Hematopoietic multipotent progenitor cell (in vitro differentiated cells): ENCODE results near the gene LINGO3.

DNA sequence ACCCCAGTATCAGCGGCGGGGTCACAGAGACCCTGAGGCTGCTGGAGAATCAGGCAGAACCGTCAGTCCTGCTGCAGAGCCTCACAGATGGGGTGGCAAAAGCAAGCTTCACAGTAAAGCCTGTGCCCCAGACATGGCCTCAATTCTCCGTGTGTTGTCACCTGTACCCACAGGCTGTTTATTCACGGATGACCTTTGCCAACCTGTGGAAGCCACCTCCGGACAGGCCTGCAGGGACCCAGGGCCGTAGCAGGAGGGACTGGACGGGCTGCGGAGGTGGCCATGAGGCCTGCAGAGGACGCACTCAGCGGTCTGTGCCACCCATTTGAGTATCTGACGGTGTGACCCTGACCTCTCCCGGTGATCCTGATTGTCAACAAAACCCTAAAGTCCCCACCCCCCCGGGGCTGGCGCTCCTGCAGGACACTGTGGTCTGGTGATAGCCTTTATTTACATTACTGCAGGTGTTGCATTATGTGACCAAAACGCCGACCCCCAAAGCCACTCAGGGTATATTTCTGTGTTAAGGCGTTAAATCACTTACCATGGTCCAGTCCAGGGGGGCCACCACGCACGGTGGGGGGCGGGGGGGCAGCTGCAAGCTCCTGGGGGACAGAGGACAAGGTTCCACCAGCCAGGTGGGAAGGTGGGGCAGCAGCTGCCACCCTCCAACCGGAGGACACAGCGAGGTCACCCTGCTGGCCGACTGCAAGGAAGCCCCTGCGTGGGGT, 7.9 kb upstream of the KLF16 start:
- CAGE, long polyA plus RNA, result no peak

DNA sequence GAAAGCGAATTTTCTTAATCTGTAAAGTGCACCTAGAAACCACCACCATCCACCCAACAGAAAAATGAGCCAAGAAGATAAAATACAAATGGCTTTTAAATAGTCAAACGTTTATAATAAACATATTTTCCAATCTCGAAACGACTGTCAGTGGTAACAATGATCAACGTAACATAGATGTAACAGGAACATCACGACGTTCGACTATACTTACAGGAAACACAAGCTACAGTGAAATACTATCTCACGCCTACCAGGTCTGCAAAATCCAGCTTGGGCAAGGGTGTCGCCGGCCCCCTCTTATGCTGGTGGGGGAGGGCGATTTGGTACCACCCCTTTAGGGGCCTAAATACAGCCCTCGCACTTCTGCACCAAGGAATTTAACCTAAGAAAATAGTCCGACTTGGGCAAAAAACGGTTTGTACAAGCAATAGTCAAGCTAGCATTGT, 10.5 kb downstream of the ABHD17A start:
- CAGE, long polyA plus RNA, result no peak

- CAGE, long polyA plus RNA, result no peak
Measured at GRCh38 chr19:1877098-1877814, 8.0 kb downstream of the ABHD17A start.

DNA sequence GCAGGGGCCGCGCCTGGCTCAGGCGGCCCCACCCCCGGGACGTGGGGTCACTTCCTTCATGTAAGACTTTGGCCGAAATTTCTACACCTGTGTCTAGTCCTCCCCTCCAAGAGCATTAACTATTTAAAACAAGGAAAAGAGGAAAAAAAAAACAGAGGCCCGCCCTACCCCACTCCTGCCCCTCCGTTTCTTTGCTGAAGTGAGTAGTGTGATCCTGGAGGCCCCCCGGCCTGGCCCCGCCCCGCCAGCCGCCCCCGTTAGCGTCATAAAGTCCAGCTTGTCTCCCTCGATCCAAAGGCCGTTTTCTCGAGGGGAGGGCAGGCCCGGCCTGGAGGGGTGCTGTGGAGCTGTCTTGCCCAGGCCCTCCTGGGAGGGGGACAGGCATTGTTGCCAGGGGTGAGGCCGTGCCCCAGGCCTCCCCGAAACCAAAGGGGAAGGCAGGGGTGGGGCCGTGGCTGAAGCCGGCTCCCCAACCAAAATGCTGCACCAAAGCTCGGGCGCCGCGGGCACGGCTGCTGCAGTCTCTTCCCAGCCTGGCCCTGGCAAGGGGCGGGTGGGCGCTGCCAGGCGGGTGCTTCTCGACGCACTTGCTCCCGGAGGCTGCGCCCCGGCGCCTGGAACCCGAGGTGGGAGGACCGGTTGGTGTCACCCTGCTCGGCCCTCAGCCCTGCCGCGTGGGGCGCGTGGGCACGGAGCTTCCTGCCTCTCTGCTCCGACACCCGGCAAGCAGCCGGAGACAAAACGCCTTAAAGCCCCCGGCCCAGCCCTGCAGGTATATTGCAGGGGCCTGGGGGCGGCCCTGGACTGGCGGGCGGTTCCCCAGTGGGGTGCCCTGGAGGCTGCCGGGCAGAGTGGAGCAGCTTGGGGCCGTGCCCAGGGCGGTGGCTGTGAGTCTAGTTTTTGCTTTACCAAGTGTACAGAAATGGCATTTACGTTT, 34.9 kb downstream of the BTBD2 start:
- CAGE, long polyA plus RNA, result no peak

DNA sequence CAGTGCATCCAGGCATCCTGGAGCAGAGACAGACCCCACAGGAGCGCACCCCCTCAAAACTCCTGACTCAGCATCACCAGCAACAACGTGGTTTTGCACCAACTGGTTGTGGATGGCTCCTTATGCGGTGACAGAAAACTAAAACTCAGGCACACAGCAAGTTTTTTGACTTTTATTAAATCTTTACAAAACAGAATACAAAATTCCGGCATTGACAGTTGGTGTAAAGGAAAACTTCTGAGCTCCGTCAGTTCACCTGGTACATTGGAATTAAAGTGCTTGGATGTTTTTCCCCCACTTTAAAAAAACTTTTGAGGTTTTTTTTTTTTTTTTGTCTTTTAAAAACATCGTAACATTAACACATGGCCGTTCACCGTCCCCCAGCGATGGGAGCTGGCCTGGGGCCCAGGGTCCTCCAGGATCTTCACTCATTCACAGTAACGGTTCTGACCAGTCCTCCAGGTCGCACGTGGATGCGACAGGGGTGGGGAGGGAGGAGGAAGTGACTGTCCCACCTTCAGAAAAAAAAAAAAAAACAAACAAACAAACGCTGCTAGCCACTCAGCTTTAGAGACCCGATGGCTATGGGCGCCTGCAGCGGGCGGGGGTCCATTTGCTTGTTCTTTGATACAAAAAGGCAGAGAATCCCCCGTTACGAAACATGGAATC, 13.6 kb downstream of the MKNK2 start:
- CAGE, long polyA plus RNA, result no peak

DNA sequence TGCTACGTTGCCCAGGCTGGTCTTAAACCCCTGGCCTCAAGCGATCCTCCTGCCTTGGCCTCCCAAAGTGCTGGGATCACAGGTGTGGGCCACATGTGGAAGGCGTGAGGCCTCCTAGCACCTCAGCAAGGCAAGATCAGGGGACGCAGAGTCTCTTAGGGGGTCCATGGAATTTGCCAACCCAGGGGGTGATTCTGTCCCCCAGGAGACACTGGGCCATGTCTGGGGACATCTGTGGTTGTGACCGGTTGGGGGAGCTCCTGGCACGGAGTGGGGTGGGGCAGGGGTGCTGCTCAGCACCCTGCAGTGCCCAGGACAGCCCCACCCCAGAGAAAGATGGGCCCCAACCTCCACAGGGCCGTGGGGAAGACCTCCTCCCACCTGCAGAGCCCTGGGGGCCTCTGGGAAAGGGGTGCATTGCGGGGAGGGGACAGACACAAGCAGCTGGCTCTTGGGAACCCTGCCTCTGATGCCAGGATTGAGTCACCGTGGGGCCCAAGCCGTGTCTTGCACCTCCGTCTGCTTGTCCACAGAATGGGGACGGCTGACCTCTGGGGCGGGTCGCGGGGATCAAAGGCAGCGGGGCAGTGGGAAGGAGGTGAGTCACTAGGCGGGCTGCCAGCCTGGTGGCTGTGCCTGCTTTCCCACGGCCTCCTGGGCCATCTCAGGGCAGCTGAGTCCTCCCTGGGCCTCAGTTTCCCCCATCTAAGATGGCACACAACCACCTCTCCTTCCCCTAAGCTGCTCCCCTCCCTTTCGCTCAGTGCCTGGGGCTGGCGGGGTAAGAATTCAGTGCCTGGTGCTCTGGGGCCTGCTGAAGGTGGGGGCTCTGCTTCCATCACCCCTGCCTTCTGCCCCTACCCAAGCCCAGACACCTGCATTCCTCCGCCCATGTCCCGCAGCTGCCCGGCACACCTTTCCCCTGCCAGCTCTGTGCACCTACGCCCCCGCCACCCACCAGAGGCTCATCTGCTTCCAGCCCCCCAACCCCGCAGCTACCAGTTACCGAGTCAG, 3.7 kb downstream of the MKNK2 start:
- CAGE, long polyA plus RNA, result no peak

- CAGE, long polyA plus RNA, result no peak
Measured at GRCh38 chr19:2083253-2083830, 12.8 kb downstream of the MOB3A start.

DNA sequence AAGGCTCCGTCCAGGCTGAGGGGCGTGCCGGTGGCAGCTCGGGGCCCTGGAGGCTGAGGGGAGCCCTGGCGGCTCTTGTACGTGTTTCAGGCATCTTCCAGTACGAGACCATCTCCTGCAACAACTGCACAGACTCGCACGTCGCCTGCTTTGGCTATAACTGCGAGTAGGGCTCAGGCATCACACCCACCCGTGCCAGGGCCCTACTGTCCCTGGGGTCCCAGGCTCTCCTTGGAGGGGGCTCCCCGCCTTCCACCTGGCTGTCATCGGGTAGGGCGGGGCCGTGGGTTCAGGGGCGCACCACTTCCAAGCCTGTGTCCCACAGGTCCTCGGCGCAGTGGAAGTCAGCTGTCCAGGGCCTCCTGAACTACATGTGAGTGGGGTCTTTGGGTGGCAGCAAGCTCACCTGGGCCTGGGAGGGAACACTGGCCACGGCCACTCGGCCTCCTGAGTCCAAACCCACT, 1.3 kb downstream of the IZUMO4 start:
- CAGE, long polyA plus RNA, result no peak

- CAGE, long polyA plus RNA, result no peak
Measured at GRCh38 chr19:2121596-2122214, 25.0 kb downstream of the IZUMO4 start.

DNA sequence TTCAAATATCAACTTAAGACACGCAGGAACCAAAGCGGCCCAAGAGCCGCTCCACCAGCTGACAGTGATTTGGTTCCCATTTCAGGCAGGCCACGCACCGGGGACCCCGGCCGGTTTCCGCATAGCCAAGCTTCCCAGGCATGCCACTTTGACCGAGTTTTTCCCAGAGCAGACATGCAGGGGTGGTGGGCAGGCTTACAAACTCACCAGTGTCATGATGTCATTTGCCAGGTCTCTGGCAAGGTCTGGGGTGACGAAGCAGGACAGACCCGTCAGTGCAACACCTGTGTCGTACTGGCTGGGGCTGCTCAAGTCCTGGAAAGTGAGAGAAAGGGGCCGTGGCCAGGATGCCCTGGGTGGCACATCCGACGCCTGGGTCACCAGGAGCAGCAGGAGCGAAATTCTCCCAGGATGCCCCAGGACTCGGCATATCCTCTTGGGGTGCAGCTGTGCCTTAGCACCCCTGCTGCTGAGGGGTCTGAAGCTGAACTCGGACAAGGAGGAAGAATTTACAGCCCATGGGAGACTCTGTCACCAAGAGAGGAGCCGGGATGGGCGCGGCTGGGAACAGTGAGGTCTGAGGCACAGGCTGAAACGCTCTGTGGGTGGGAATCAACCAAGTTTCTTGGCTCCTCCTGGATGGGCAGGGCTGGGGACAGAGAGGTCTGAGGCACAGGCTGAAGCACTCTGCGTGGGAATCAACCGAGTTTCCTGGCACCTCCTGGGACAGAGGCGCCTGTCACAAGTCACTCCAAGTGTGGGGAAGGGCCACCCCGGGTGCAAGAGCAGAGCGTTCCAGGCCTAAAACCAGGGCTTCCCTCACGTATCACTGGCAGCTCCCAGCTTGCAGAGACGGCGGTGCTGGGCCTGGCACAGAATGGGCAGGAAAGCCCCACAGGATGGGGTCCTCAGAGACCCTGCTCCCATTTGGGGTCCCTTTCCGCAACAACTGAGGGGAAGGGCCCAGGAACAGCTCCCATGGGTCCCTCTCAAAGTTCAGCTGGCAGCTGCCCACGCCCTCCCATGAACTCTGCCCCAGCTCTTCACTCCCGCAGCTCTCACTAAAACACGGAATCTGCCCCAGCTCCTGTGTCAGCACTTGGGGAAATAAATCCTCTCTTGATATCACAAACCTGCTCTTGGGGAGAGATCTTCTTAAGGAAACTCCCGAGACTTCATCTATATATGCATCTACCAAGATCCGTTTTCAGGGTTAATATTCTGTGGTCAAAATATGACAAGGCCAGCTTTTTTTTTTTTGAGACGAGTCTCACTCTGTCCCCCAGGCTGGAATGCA, 18.7 kb downstream of the AP3D1 start:
- CAGE, long polyA plus RNA, result no peak

- CAGE, long polyA plus RNA, result no peak
Measured at GRCh38 chr19:2193098-2194182, 29.7 kb downstream of the DOT1L start.

- CAGE, long polyA plus RNA, result no peak
Measured at GRCh38 chr19:2195270-2195729, 31.6 kb downstream of the DOT1L start.

DNA sequence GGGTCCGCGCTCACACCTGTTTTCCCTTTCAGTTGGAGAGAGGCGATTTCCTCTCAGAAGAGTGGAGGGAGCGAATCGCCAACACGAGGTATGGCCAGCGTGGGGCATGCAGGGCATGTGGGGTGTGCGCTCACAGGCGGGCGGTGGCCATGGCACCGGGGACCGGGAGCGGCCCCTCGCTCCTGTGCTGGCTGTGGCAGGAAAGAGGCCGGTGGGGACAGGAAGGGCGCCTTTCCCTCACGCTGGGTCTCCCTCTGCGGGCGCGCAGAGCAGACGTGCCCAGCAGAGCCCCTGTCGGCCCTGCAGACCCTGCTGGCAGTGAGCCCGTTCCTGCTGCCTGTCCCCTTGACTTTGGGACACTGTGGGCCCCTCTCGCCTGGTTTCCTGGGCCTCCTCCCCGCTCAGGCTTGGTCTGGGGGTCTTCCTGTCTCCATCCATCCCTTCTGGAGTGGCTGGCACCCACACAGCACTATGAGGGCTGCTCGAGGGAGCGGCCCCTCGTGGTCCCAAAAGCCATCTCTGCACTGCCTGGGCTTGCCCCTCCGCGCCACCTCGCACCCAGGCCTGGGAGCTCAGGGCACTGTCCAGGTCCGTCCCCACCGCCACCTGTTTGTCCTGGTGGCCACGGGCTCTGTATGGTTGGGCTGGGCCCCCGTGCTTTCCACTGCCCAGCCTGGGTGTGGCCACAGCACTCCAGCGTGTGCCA, 36.1 kb downstream of the PLEKHJ1 start:
- CAGE, long polyA plus RNA, result no peak

DNA sequence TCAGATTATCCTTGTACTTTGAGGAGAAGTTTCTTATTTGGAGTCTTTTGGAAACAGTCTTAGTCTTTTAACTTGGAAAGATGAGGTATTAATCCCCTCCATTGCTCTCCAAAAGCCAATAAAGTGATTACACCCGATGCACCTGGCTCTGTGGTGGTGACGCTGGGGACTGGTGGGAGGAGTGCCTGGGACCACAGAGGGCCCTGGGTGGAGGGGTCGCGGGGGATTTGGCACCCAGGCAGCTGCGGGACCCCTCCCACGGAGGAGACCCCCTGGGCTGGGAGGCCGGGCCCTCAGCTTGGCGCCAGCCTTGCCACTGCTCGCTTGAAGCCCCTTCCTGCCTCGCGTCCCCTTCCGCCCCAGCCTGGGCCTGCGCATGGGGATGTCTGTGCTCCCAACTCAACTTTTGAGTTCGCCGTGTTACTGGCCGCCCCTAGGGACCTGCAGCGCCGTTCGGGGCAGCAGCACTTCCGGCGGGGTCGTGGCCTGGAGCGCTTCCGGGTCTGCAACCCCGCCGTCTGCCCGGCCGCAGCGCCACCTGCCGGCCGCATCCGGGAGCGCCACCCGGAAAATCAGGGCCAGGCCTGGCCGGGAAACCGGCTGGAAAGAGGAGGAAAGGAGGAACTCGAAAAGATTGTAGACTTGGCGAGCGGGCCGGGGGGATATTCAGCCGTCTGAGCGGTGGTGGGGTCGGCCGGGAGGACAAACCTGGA, 8.5 kb downstream of the PEAK3 start:
- CAGE, long polyA plus RNA, result no peak

DNA sequence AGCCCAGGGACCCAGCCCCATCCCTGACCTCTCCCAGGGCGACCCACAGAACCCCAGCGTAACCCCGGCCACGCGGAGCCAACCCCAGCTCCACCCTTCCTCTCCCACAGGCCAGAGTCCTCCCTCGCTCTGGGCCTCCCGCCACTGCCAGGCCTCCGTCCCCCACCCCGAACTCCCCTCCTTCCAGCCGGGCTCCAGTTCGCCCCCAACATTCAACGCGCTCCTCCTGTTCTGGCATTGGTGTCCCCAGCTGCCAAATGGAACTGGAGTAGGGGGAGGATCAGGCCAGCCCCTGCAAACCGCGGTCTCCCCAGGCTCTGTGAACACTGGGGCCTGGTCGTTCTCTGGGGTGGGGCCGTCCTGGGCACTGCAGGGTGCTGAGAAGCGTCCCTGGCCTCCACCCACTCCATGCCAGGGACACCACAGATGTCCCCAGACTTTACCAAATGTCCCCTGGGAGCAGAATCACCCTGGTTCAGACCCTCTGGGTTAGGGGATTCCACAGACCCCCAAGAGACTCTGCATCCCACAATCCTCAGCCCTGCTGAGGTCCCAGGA, 7.3 kb downstream of the LINGO3 start:
- CAGE, long polyA plus RNA, result no peak

DNA sequence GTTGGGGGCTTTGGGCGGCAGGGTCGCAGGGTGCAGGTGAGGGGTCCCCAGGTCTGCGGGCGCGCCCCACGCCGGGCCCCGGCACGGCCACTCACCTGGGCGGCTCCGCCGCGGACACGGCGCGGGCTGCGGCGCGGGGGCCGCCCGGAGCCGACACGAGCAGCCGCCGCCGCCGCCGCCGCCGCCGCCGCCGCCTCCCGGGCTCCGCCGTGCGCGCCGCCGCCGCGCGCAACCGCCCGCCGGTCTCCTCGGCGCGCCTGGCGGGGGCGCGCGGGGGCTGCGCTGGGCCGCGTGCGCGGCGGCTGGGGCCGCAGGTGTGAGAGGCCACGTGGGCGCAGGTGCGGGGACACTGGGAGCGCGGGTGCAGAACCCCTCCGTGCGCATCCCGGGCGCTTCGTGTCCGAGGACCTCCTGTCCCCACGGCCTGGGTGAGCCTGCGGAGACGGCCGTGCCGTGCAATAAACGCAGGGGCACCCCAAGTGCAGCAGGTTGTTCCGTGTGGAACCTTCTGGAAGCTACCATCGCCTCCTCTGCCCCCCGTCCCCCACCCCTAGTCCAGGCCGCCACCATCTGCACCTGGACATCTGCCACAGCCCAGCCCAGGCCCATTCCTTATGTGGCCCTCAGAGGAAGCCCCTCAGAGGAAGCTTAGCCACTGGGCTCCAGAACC, at the start of gene LINGO3:
TSS of gene LINGO3 (minus strand) at position 174 of the 670 bp plus-strand sequence.
- CAGE, long polyA plus RNA, result no peak

DNA sequence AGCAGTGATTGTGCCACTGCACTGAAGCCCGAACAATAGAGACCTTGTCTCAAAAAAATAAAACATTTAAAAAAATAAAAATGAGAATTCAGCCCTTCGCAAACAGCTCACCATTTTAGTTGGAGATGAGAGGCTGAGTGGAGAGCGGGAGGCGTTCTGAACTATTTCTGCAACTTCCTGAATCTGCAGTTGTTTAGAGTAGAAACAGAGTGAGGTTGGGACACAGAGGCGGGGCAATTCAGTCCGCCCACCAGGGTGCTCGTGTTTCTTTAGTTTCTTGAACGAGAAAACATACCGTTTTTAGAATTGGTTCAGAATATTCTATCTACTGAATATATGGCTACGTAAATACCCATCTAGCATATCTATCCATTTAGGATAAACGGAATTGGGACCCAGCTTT, 33.1 kb downstream of the TIMM13 start:
- CAGE, long polyA plus RNA, result no peak

DNA sequence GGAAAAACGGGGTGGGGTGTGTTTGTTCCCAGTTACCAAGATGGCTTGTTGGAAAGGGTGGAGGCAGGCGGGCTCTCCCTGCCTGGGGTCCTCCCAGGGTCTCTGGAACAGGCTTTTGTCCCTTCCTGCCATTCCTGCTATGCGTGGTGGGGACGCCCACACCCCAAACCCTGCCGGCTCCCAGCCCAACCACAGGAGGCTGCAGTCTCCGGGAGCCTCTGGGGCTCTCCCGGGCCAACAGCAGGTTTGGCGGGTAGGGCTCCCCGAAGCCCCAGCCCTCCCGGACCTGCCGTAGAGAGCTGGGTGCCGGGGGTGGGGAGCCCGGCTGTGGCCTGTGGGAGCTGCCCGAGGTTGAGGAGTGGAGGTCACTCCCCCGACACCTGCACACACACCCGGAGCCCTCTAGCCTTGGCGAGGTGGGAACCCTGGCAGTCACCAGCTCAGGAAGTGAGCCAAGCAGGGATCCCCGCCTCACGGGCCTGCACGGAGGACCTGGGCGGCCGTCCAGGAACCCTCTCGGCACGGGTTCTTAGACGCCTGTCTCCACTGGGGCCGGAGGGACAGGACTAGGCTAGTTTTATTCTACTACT, 36.9 kb downstream of the GADD45B start:
- CAGE, long polyA plus RNA, result no peak

DNA sequence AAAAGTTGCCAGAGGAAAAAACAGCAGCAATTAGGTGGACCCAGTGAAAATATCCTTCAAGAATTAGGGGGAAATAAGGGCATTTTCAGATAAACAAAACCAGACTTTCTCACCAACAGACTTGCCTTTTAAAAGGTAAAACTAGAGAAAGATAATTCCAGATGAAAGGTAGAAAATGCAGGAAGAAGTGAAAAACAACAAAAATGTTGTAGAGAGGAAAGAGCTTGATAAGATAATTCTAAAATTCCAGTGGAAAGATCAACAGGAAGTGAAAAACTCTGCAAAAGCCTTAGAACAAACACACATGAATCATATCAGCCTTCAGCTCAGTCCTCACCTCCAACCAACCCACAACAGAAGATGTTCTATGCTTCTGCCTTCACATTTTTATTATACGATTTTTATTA, 57.7 kb downstream of the GADD45B start:
- CAGE, long polyA plus RNA, result no peak

GRCh38 chr19:2607526-2608807, 94.5 kb downstream of the GNG7 start:
- CAGE, long polyA plus RNA, result no peak